Ishikawa (cell line): ENCODE results near the genes SPINK1 and SPINK13.

DNA sequence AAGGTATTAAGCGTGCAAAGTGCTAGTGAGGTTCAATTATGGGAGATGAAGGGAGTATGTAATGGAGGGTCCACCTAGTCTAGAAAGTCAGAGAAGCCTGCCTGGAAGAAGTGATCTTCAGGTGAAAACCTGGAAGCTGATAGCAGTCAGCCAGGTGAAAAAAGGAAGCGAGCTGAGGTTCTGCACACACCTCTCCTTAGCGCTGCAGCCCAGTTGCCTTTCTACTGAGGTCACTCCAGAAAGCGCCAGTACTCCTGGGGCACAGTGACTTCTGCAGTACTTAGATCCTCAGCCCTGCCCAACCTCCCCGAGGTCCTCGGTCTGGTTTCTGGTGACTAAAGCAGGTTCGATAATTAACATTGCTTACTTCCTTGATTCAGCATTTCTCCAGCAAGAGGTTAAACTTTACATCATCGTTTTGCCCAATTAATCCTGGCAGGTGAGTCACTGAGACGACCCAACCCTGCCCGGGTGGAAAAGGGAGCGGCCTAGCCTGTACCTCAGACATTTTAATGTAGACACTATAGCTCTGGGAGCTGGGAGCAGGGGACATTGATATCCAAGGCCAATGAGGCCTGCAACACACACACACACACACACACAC, 77.7 kb downstream of the PLAC8L1 start:
- RRBS: no CpG with 5 or more reads among the region's 11 CpGs

- RRBS: no CpG with 5 or more reads among the region's 8 CpGs
Observed at GRCh38 chr5:146042466-146043440, 62.6 kb downstream of the PLAC8L1 start.

DNA sequence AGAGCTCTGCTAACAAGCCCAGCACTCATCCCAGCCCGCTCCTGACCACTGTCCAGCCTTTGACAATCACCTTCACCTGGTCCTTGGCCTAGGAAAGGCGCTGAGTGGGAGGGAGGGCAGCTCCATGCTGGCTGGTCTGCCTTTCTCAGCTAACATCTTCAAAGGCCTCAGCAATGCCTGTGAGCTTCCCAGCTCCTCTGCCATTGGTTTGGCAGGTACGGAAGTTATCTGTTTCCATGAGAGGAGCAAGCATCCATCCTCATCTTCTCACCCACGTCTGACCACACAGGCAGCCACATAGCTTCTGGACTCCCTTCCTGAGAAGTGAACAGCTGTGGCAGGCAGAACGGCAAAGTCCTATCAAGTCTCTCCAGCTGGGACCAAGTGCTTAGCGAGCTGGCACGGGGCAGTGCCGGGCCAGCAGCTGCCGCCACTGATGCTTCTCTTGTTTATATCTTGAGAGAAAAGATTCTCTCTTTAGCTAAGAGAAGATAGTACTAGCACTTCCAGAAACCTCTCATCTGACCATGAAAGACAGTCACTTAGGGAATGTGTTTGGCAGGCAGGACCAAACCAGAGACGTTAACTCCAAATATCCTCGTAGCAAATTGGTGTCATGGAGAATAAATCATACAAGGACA, 37.3 kb downstream of the PLAC8L1 start:
- RRBS: no CpG with 5 or more reads among the region's 11 CpGs

DNA sequence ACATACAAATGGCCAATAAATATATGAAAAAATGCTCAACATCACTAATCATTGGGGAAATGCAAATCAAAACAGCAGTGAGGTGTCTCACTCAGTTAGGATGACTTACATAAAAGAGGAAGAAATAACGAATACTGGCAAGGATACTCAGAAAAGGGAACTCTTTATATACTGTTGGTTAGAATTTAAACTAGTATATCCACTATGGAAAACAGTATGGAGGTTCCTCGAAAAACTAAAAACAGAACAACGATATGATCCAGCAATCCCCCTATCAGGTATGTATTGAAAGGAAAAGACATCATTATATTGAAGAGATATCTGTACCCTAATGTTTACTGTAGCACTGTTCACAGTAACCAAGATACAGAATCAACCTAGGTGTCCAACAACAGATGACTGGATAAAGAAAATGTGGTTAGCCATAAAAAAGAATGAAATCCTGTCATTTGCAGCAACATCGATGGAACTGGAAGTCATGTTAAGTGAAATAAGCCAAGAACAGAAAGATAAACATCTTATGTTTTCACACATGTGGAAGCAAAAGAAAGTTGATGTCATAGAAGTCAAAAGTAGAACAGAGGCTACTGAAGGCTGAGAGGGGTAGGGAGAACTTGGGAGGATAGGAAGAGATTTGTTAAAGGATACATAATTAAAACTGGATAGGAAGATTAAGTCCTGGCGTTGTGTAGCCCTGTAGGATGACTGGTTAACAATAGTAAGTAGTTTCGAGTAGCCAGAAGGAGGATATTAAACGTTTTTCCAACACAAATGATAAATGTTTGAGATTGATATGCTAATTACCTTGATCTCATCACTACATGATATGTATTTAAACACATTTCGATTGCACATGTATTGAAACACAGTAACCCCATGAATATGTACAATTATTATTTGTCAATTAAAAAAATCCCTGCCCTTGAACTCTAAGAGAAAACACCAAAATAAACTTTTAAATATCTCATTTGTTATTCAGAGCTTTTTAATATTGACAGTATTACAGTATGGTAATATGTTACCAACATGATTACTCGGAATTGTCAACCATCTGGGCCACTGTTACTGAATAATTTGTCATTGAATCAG, 27.2 kb downstream of the GPR151 start:
- RRBS: no CpG with 5 or more reads among the region's 9 CpGs

DNA sequence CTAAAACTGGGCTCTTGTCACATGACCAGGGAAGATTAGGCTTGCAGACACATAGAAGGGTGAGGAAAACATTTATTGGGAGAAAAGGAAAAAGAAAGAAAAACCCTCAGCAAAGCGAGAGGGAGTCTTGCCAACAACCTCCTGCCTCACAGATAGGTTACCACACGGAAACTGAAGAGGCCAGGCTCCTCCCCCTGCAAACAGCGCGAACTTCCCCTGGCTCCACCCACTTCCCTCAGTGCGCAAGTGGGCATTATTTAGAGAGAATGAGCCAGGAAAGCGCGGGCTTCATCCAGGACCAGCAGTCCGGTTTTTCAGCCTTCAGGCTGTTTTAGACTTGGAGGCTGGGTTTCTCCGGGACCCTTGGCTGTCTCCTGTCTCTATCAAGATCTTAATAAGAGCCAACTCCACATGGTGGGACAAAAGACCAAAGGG, 70.3 kb downstream of the STK32A start:
- RRBS: no CpG with 5 or more reads among the region's 9 CpGs

DNA sequence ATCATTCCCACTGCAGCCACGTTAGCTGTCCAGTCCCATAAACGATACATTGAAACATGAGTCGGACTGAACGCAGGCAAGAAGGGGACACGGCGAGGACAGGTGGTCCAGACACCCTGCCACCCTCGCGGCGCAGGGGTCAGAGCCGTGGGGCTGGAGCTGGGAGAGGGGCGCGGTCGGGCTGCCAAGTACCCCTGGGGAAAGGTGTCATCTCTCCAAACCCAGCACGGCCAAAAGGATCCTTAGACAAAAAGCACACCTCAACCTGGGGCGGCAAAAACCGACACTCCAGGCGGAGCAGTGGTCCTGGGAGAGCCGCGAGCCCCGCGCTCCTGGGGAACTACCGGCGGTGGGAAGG, 57.0 kb downstream of the DPYSL3 start:
- RRBS: 10% methylated on average over 2 of the region's 23 CpGs

GRCh38 chr5:147705453-147705695, 77.2 kb downstream of the JAKMIP2 start:
- RRBS: no CpG with 5 or more reads among the region's 3 CpGs

GRCh38 chr5:147831362-147832011, at the start of gene SPINK1:
Gene SPINK1 (minus strand): TSS chr5:147831671.
- RRBS: no CpG with 5 or more reads among the region's 4 CpGs

- RRBS: no CpG with 5 or more reads among the region's 5 CpGs
Observed at GRCh38 chr5:147911437-147911796, 5.1 kb upstream of the C5orf46 start.

DNA sequence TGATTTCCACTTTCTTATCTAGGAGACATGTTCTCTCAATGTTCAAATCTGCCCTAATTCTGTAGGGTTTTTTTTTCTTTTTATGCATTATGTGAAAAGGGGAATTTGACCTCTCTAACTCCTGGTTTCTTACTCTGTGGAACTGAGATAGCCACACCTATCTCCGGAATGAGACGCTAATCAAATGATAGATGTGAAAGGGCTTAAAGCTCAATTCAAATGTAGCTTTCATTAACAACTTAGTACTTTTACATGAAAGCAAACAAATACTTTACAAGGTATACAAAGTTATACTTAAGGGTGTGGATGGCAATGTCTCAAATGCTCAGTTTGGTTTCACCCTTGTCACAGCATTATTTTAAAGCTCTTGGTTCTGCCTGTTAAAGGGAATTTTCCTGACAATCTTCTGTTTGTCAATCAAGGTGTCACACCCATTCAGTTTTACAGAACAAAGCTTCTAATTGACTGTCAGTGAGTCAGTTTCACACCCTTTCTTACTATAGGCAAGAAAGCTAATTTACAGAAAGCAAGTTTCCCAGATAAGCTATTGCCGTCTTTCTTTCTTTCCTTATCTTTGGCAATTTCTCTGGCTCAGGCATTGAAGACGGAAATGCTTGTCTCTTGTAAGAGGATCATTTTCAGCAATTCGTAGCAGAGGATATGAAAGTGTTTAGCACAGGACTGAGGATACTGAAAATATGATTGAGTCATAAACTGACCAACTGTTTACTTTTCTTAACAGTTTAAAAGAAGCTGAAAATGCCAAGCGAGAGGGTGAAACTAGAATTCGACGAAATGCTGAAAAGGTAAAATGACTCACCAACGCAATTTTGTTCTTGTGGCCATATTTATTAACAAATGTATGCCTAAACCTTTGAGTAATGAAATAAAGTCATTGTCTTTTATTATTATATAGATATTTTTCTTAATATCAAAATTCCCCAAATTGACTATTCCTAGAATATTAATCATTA, 26.9 kb downstream of the SPINK5 start:
- RRBS: no CpG with 5 or more reads among the region's 9 CpGs

DNA sequence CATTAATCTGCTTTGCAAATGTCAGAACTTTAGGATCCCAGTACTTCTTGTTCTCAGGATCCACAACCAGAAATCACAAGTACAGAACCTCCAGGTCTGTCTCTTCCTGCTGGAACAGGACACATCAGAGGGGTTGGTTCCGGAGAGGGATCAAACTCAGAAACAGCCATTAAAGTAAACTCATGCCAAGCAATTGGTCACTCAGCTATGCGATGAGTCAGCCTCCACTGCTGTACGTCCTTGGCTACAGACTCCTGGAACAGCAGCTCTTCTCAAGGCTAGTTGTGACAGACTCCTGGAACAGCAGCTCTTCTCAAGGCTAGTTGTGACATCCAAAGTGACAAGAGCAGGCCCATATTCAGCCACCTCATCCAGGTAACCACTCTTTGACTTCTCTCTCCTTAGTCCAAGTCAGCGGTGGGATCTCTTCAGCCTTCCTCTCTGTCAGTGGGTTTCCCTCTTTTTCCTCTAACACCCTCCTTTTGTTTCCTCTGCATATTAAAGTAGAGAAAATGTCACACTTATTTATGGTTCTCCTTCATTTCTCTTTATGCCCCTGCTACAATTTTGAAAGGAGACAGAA, at the start of gene SPINK13:
Gene SPINK13 (plus strand): TSS at position 281 of the 583 bp plus-strand sequence.
- RRBS: no CpG with 5 or more reads among the region's 4 CpGs

DNA sequence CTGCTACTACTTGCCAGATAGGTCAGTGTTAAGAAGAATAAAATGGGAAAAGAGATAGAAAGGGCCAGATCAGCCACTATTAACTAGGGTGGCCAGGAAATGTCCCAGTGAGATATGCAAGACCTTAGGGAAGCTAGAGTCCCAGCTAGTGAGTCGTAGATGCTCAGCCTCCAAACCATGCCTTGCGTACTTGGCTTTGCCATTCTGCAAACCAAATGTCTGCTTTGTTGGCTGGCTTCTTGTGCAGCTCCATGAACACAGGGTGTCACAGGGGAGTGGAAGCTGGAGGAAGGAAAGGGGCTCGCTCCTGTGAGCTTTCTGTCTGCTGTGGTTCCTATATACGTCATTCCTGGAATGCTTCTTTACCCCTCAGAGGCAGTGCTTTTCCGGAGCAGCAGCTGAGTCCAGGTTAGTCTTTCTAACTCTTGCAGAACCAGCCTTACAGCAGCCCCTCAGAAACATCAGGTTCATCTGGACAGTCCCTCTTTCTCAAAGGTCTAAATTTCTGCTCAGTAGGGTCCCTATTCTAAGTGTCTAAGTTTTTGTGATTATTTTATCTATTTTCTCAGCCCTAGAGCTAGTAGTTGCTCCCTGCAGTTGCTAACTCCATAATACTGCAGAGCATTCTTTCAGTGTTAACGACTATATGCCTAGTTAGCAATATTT, 69.1 kb downstream of the FBXO38 start:
- RRBS: no CpG with 5 or more reads among the region's 6 CpGs

- RRBS: no CpG with 5 or more reads among the region's 10 CpGs
Observed at GRCh38 chr5:148473637-148474470, 90.1 kb downstream of the FBXO38 start.

DNA sequence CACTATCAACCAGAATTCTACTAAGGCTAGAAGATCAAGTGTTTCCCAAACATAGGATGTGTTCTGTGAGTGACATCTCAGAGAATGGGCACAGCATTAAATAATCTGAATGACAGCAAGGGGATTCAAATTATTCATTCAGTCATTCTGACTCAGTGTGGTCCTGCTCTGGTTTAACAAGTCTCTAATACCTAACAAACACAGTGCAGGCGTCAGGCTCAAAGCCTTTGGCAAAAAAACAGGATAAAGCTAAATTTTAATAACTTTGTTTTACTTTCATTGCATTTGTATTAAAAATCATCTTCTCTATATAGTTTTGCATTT, 104.4 kb downstream of the FBXO38 start:
- RRBS: no CpG with 5 or more reads among the region's 1 CpG

GRCh38 chr5:148665268-148665705, 11.0 kb upstream of the HTR4 start:
- RRBS: no CpG with 5 or more reads among the region's 8 CpGs

DNA sequence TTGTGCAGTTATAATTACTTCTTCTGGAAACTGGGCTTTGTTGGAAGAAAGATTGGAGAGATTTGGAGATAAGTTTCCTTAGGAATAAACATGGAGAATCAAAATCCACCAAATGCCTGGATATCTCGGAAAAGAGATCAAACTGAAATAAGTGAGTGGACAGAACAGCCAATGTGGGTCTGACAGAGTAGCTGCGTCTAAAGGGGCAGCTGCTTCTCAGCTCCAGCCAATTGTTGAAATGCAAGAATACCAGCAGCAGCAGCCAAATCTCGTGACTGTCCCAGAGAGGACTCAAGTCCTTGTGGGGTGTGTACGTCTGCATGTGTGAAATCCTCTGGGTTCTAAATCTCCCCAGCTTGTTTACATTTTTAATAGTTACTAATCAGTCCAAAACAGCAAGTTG, 85.6 kb upstream of the ADRB2 start:
- RRBS: no CpG with 5 or more reads among the region's 4 CpGs

- RRBS: no CpG with 5 or more reads among the region's 9 CpGs
Observed at GRCh38 chr5:148836618-148837228, 10.3 kb downstream of the ADRB2 start.

GRCh38 chr5:148912452-148913553, 86.4 kb downstream of the ADRB2 start:
- RRBS: no CpG with 5 or more reads among the region's 12 CpGs

DNA sequence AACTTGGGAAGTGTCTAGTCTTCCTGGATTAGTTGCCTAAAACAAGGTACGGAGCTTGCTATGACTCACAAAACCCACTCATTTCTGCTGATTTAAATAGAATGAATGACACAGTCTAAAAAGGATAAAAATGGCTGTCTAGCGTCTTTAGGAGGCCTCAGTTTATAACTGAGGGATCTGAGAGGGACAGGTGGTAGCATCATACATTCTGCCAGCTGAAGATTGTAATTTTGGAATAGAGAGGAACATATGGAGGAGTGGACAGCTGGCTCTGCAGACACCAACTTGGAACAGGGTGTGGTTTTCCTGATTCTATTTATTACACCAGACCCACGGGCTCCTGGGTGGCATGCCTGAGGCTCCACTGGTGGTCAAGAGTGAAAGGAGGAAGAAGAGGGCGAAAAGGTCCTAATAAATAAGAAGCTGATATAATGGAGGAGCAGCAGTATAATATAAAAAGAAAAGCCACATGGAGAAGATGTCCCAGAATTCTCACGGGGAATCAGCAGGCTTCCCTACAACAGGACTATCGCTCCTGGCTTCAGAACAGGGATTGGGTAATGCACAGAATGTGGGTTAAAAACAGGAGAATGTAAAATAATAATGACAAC, 62.8 kb downstream of the ABLIM3 start:
- RRBS: no CpG with 5 or more reads among the region's 6 CpGs

DNA sequence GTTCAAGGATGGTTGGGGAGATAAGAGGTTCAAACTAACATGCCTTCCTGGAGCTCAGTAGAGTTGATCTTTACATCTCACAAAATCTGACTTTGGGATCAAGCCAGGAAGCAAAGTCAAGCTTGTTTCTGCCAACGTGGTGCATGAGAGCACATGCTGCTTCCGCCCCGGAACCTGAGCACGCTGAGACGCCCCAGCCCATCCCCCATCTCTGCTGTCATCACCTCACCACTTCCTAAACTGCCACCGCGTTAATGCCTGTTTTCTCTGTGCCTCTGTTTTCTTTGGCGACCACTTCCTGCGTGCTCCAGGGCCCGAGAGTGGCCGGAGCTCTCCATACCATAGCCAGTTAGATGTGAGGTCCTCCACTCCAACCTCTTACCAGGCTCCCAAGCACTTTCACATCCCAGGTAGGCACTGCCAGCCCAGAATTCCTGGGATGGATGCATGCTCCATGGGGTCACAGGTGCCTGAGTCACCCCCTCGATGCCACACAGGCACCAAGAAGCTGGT, 31.2 kb upstream of the AFAP1L1 start:
- RRBS: no CpG with 5 or more reads among the region's 12 CpGs